CD14-positive monocyte (primary cell): ENCODE measurements around a stretch of chr14.

- CAGE, long polyA plus RNA, result no peak
Observed at GRCh38 chr14:60515309-60516041, 6.5 kb downstream of the SIX6 start.

DNA sequence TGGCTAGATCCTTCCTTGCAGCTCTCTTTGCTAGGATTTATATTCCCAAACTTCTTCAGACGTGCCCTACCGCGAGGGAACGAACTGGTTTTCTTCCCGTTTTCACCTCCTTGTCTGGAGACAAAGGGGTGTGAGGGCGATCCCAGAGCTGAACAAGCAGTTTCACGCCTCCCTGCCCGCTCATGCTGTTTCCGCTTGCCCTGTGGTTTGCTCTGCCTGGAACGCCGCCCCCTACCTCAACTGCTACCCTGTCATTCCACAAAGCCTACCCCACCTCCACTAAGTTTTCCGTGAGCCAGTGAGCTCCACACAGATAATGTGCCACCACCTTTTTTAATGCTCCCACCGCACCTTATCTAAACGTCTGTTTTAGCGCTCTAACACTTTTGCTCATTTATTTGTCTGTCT is 7.1 kb downstream of the SIX6 start:
- CAGE, long polyA plus RNA, result no peak

GRCh38 chr14:60616458-60617144 is 32.7 kb downstream of the SIX1 start:
- CAGE, long polyA plus RNA, result no peak

GRCh38 chr14:60664869-60665551 is 15.7 kb upstream of the SIX1 start:
- CAGE, long polyA plus RNA, result no peak

GRCh38 chr14:60722350-60722616 is 1.9 kb downstream of the SIX4 start:
- CAGE, long polyA plus RNA, result no peak

DNA sequence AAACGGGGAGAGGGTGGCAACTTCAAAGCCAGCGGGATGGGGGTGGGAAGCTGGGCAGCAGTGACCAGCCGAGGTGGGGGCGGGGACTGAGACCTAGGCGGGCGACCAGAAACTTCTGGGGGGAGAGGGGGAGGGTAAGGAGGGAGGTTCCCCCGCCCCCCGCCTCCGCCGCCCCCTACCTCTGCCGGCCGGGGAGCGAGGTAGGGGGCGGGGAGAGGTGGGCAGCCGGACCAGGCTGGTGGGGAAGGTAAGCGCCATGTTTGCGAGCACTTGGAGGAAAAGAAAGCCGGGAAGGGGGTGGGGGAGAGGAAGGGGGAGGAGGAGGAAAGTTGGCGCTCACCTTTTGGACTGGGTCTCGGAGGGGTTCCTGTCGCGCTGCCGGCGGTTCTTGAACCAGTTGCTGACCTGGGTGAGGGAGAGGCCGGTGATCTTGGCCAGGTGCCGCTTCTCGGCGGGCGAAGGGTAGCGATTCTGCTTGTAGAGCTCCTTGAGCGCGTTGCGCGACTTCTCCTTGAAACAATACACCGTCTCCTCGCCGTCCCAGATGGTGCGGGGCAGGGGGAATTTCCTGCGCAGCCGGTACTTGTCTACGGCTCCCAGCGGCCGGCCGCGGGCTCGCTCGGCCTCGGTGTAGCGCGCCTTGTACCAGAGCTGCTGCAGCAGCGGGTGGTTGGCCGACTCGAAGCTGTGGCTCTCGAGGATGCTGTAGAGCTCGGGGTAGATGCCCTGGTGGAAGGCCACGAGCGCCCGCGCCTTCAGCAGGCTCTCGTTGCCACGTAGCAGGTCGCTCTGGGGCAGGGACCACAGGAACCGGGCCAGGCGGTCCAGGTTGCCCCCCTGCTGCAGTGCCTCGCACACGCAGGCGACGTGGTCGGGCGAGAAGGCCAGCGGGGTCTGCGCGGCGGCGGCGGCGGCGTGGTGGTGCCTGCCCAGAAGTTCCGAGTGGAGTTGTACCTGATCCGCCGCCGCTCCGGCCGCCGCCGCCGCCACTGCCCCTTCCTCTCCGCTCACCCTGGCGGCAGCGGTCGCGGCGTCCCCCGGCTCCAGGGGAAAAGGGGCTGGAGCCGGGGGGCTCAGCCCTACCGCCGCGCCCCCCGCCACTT is 928 bp downstream of the SIX4 start:
- CAGE, long polyA plus RNA, result no peak

DNA sequence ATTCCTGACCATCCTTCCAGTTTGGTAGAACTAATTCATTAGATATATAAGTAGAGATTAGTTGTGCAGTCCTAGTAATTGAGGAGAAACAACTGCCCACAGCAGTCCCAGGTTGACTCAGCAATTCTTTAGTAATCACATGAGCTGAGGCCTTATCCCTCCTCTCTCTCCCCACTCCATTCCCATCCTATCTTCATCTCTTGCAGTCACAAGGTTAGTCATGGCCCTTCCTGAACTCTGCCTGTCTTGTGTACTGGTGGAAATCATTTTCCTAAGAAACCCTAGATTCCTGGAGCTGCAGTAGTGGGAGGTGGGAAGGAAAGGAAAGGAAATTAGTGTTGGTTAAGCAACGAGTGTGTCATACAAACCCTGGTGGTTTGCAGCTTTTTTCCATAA is 984 bp downstream of the SLC38A6 start:
- CAGE, long polyA plus RNA, result no peak

DNA sequence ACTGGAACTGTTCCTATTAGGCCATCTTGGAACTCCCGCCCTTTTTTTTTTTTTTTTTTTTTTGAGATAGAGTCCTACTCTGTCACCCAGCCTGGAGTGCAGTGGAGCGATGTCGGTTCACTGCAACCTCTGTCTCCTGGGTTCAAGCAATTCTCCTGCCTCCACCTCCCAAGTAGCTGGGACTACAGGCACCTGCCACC is 117.2 kb downstream of the SLC38A6 start:
- CAGE, long polyA plus RNA, result no peak

DNA sequence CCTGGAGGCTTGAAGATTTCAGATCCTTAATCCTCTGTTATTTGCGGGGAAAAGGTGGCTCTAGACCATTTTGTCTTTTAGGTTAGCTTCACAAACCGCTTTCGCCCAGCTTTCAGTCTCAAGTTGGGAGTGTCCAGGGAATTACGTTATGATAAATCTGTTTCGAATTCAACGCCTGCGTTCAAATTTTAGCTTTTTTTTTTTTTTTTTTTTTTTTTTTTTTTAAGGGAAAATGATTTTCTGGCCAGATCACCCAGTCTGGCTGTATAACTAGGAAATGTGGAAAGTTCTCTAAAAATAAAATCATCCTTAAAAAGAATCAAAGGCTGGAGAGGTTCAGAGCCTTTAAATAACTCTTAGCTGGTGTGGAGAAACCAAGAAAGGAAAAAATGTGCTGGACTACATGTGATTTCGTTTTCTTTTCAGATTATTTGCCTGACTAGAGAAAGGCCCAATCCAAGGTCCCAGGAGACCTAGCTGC is 580 bp upstream of the TMEM30B start:
- CAGE, long polyA plus RNA, result no peak

GRCh38 chr14:61444230-61444585 is 122.8 kb downstream of the PRKCH start:
- CAGE, long polyA plus RNA, result no peak

GRCh38 chr14:61513949-61514583 is 181.2 kb upstream of the HIF1A start:
- CAGE, long polyA plus RNA, result no peak

DNA sequence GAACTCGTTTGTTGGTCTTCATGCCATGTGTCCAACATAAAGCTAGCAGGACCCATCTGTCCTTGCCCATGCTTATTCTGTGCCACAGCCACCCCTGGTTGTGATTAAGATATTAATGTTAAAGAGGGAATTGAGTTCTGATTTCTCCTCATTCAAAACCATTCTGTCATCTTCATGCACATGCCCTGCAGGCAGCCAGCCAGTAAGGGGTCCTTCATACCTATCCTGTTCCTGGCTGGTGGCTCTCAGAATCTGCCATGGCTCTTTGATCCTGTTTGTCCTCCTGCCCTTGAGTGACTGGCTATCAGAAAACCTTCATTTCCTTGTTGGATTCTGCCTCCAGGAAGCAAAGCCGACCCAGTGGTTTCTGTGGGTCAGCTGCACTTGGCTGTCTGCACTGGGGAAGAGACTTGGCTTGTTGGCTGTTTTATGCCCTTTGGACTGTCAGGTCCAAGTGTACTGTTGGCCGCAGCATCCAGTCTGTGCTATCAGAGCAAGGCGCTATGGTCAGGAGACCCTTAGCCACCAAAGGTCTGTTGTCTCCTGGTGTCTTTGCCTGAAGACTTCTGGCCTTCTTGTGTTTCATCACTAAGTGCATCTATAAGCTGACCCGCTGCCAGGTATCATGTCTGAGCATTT is 177.5 kb upstream of the HIF1A start:
- CAGE, long polyA plus RNA, result no peak

DNA sequence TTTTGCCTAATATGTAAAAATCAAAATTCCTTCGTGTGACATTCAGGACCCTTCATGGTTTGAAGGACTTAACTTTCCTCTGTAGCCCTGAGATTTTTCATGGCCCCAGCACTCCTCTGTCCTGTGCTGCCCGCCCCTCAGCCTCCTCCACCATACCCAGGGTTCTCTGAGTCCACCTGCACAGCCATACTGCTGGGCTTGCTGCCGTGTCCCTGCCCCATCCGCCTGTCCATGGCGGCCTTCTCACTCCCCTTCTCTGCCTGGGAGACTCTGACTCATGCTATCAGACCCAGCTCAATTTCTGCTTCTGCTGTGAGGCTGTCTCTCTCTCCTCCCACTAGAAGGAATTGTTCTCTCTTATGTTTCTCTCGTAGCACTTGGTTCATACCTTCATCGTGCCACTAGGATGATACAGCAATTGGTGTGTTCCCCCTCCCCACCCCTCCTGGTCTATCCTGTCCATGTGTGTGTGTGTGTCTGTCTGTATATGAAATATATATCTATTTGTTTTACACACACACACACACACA is 167.6 kb upstream of the HIF1A start:
- CAGE, long polyA plus RNA, result no peak

GRCh38 chr14:61550266-61550644 is 145.1 kb upstream of the HIF1A start:
- CAGE, long polyA plus RNA, result no peak

GRCh38 chr14:61574047-61574568 is 121.2 kb upstream of the HIF1A start:
- CAGE, long polyA plus RNA, result no peak

- CAGE, long polyA plus RNA, result no peak
Observed at GRCh38 chr14:61653601-61654016, 41.7 kb upstream of the HIF1A start.

GRCh38 chr14:61663646-61664083 is 31.6 kb upstream of the HIF1A start:
- CAGE, long polyA plus RNA, result no peak

GRCh38 chr14:61720308-61720924 is 25.1 kb downstream of the HIF1A start:
- CAGE, long polyA plus RNA, result no peak

- CAGE, long polyA plus RNA, result start-site peak on the minus strand at chr14:63372640-63372648, 217 and 168 reads in 2 replicates
Observed at GRCh38 chr14:63372342-63372945, 53.7 kb upstream of the GPHB5 start.

DNA sequence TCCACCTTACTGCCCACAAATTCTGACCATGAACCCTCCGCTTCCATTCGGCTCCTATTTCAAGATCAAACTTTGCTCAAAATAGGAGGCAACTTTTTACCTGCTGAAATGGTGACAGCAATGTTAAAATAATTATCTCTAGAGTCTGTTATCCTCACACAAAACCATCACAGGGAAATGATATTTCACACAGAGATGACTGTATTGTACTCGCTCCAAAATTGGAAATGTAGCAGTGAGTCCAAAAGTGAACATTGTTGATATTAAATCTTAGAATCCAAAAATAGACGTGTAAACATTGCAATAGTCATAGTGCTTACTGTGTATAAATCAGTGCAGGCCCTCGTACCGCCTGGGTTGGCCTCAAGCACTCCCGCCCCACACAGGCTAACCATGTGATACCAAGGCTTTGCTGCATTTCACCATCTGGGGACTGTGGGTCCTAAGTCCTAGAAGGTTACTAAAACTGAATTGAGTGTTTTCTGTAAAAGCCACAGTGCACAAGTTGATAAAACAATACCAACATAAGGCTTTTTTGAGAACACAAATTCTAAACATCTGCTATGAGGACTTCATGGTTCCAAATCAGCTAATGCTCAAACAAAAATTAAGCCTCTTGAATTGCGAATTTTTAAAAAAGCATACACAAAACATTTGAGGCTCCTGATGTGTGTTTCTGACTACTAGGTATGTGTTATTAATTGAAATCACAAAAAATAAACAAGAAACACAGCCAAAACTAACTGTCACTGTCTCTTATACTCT is 107.3 kb downstream of the PPP2R5E start:
- CAGE, long polyA plus RNA, result no peak